Ileum (tissue), 1 donor: ENCODE results near the genes CHCHD6, TPRA1 and ABTB1.

GRCh38 chr3:126540976-126541237, 17.0 kb downstream of the CHST13 start:
- PRO-cap = no peak

GRCh38 chr3:126602281-126602783, 43.6 kb upstream of the C3orf22 start:
- PRO-cap = no peak

GRCh38 chr3:126703641-126704398, at the start of gene CHCHD6:
Gene CHCHD6, plus strand, starts transcription at chr3:126704240.
- PRO-cap = no peak

DNA sequence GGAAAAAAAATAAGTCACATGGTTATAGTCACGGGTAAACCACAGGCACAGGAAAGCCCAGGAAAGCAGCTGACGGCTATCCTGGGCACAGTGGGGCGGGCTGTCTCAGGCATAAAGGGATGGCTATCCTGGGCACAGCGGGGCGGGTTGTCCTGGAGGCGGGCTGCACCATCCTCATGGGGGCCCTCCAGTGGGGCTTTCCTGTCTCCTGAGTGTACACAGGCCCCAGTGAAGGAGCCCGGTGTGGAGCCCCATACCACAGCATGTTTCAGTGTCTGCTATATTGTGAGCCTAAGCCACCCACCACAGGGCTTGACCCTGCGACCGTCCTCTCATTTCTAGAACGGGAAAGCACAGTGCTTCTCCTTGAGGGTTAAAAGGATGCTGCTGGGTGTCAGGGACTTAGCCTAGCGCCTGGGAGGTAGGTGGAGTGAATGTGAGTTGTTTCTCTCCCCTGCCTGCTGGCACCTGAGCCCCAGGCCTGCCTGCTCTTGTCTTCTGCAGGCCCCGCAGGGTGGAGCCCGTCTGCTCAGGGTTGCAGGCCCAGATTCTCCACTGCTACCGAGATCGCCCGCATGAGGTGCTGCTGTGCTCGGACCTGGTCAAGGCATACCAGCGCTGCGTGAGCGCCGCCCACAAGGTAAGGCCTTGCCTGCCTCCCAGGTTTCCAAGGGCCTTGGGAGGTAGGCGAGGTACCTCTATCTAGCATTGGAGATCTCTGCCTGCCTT, 25.8 kb upstream of the PLXNA1 start:
- PRO-cap = no peak

DNA sequence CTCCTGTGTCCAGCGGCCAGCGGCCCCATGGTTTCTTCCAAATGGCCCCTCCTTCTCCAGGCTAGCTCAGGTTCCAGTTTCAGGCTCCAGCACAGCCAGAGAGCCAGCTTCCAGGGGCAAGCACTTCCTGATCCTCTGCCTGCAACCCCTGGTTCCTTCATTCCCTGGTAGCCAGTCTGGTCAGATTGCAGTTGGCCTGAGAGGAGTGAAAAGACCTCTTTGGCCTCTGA, 21.0 kb upstream of the PLXNA1 start:
- PRO-cap = no peak

DNA sequence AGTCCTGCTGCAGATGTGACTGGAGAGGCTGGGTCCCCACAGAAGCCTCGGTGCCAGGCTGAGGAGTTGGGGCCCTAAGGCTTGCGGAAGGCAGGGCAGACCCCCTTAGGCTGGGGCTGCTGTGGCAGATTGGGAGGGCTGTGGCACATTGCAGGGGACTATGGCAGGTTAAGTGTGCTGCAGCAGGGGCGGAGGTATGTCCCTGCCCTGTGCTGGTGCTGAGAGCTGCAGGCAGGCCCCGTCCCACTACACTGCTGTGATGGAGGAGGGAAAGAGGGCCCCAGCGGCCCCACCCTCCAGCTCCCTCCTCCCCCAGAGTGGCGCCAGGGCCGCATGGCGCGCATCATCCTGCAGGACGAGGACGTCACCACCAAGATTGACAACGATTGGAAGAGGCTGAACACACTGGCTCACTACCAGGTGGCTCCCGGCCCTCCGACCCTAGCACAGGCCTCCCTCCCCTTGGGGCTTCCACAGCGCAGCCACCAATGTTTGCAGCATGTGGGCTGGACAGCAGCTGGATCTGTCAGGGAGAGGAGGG, 45.8 kb downstream of the PLXNA1 start:
- PRO-cap = no peak

DNA sequence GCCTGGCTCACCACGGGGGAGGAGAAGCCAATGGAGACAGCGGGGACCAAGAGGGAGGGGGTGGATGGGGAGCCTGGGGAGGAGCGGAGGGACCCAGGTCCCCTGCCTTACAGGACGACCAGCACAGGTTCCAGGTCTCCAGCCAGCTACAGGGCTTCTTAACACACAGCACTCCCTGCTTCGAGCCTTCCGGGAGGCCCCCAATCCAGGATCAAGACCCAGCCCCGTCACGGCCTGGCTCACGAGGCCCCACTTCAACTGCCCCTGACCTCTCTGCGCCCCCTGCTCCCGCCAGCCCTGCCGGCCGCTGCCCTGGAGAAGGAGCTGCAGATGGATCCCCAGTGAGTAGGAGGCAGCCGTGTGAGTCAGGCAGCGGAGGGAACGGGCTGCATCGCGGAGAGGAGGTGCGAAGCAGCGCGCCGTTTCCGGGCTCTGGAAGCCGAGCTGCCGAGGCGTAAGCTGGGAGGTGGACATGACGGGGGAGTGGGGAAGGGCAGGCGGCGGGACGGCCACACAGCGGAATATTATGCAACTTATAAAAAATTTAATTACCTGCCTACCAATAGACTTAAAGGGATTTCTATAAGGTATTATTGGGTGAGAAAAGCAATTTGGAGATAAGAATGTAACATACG, 133.5 kb downstream of the TPRA1 start:
- PRO-cap = no peak

DNA sequence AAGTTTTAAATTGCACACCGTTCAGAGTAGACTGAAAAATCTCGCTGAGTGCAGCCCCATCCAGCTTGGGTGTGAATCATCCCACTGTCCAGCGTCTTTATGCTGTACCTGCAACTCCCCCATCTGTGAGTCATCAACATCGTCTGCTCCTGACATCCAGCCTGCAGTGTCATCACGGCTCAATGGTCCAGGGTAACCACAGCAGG, 65.2 kb downstream of the TPRA1 start:
- PRO-cap = no peak

DNA sequence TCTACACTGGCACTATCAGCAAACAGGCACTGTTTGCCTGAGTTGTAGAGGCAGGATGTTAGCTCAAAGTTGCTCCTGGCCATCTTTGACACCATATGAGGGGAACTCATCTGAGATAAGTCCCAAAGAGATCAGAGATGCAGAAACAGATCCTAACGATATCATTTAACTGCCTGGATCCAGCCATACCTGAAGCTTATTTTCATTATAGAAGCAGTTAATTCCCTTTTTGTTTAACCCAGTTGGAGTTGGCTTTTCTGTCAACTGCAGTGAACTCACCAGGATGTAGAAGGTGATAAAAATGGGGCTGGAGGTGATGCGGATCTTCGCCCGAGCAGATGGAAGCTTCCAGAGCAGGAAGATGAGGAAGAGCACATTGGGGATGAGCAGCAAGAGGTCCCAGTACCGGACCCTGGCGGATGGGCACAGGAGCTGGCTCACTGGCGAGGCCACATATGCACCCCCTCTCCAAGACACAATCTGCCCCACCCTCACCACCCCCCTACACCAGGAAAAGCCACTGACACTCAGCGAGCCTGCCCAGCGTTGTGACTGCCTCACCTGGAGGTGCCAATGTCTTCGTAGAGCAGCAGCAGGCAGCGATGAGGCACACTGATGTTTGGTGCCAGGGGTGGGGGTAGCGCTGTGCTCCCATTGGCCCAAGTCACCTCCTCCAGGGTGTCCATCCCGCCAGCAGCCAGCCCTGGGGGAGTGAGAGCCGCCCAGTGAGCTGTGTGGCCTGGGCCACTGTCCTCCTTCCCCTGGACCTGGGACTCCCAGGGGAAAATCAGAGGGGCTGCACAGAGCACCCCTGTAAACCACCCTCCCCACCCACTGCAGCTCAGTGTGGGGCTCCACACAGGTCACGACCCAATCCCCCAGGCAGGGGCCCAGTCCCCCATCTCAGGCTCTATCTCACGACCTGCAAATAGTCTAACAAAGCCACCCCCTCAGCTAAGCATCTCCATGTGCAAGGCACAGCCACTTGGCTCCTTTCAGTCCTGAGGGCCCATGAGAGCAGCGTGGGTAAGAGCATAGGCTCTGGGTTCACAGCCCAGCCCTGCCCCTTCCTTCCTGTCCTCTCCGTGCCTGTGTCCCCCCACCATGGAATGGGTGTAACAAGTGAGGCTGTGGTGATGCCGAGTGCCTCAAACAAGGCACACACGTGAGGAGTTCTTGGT, 10.7 kb downstream of the TPRA1 start:
- PRO-cap = no peak

- PRO-cap = no peak
These were observed 916 bp downstream of the TPRA1 start for GRCh38 chr3:127589584-127590050.

DNA sequence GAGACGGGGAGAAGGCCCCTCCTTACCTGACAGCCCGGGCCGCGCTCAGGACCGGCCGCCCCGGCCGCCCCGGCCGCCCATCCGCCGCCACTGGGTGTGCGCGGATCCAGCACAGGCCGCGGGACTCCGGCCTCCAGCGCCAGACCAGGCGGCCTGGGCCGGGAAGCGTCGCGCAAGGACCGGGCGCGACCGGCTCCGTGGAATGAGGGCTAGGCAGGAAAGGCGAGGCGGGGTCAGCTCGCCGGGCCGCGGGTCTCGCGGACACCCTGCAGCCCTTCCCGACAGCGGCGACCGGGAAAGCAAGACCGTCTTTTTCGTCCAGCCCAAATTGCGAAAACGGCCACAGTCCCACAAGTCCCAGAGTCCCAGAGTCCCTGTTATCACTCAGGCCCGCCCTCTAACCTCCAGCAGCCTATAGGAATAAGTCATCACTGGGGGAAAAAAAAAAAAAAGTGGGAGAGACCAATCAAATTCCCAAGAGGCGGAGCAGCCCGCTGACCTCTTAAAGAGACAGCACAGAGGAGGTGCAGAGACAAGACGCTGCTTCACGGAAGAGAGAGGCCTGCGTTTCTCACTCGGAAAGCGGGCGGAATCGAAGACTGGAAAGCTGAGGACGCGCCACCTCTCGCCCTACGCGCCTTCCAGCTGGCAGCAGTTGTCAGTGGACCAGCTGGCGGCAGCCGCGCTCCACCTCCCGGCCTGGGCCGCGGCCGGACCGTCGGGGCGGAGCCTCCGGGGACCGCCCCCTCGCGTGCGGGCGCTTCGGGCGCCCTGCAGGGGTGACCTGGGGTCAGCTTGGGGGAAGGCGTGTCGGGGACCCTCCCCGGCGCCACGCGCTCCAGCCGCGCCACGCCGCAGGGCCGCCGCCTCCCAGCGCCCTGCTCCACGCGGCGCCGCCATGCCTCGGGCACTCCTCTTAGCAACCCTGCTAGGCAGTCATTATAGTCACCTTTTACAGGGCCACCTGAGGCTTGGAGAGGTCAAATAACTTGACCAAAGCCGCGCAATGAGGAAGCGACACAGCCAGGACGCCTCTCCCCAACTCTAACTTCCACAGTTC, at the start of gene TPRA1:
TSS of gene TPRA1 (minus strand) at position 350 of the 1,060 bp plus-strand sequence.
- PRO-cap = unidirectional peak, minus-strand start at position 120 of the sequence; bidirectional peak, plus-strand start at position 518 of the sequence, minus-strand start at position 316 of the sequence; bidirectional peak, plus-strand start at position 798 of the sequence, minus-strand start at position 660 of the sequence

DNA sequence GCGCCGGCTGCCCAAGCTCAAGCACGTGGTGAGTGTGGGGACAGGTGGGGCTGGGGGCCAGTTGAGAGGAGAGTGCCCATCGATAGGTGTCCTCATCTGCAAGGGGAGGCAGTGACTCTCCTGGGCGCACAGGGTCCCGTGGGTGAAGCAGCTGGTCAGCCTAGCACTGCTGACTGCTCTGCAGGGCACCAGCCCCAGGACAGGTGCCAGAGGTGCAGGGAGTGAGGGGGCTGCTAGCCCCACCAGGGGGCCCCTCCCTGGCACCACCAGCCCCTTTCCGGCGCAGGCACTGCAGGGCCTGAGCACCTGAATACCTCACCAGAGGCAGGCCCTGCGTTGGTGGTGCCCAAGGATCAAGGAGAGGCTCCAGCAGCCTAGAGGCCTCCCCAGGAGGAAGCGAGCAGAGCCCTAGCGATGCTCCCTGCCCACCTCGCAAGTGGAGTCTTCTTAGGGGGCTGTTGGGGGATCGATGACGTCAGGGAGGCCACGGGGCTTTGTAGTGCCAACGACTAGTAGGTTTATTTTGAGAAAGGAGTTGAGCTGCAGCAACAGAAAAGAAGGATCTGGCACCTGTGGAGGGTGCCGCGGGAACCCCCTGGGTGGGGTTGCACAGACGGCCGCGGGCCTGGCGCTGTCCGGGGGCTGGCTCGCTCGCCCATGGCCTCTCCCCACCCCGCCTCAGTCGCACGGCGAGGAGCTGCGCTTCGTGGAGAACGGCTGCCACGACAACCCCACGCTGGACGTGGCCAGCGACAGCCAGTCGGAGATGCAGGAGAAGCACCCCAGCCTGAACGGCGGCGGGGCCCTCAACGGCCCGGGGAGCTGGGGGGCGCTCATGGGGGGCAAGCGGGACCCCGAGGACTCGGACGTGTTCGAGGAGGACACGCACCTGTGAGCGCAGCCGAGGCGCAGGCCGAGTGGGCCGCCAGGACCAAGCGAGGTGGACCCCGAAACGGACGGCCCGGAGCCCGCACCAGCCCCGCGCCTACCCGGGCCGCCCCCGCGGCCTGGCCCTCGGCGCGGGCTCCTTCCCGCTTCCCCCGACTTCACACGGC, 839 bp upstream of the ABTB1 start:
- PRO-cap = no peak

- PRO-cap = bidirectional peak, plus-strand start at chr3:127672931, minus-strand start at chr3:127672807
These were observed at the start of gene ABTB1 for GRCh38 chr3:127672641-127673695. Gene ABTB1, plus strand, starts transcription at chr3:127672952.

- PRO-cap = no peak
These were observed 7.6 kb downstream of the ABTB1 start for GRCh38 chr3:127680261-127680888.

DNA sequence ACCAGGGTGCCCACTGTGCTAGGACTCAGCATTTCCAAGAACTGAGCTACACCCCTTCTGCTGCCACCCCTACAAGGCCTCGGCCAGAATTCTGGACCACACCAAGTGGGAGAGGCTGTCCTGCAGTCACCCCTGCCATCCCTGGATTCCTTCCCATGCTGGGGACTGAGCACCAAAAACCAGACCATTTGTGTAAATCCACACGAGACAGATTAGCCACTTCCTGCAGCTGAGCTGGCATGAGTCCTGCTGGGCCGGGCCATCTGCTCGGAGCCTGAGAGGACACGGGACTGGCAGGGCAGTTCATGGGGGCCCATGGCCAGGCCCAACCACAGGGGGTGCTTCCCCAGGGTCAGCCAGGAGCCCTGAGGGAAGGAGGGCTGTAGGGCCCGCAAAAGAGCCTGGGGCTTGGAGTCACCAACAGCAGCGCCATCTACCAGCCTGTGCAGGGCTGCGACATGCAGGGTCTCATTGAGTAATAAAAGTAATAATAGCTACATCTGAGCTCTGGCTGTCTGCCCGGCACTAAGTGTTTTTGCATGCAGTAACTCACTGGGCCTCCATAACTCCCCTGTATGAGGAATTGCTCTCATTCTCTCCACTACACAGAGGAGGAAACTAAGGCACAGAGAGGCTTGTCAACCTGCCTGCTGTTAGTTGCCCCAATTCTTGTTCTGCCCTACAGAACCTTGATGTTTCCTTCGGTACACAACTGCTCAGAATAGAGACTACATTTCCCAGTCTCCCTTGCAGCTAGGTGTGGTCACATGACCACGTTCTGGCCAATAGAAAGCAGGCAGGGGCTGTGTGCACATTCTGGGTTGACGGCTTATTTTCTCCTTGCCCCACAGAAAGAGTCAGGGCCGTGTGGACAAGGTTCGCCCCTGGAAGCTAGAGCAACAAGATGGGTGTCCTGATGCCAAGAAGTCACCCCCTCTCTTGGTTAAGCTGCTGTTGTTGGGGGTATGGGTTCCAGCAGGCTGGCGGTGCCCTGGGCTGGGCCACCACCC, 24.4 kb downstream of the ABTB1 start:
- PRO-cap = unidirectional peak, plus-strand start at position 850 of the sequence

DNA sequence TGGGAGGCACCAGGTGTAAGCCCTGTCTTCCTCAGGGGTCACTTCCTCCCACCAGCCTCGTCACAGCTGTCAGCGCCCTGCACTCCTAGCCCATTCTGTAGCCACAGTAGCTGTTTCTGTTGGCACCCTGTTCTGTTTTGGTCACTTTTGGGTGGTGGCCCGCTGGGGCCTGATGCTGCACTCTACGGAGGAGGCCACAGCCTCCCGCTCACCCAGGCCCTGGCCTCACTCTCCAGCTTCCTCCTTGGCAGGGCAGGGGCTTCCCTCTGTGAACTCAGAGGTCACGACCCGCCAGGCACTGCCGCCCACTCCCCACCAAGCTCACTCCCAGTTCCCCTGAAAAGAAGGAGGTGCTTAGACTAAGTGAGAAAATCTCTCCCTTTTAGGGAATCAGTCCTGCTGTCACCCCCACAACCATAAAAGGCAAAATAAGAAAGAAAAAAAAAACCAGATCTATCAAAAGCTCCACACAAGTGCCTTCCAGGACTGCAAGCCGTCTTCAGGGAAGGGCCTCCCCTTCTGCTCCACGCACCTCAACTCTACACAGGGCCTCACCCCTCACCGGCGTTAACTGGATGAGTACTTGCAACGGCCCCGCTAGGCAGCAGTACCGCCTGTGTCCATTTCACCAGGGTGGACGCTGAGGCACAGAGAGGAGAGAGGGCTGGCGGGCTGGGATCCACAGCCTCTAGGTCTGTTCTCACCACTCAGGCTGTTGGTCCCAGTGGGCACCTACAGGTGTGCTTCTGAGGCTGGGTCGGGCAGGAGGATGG, 68.2 kb downstream of the MGLL start:
- PRO-cap = no peak

DNA sequence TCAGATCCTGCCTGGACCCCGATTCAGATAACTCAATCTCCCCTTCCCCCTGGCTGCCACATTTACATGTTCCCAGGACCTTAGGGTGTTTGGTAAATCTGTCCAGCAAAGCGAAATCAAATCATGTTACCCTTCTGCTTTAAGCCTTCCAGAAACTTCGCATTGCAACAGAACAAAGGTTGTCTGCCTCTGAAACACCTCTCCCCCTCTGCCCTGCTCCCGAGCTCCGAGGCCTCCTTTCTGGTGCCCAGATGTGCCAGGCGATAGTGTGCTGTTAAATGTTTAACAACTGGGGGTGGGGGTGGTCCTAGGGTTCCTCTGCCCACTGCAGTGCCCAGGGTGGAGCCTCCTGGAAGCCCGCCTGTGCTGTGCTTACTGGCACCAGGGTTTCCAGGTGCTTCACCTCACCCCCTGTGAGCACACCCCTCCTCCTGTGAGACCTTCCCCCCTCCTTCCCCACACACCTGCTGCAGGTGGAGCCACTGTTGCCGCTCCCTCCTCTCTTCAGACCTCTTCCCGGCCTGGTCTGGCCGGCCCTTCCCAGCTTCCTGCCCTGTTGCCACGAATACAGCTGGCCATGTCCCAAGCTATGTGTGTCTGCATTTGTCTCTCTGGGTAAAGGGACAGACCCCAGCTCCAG, 37.4 kb downstream of the MGLL start:
- PRO-cap = no peak

DNA sequence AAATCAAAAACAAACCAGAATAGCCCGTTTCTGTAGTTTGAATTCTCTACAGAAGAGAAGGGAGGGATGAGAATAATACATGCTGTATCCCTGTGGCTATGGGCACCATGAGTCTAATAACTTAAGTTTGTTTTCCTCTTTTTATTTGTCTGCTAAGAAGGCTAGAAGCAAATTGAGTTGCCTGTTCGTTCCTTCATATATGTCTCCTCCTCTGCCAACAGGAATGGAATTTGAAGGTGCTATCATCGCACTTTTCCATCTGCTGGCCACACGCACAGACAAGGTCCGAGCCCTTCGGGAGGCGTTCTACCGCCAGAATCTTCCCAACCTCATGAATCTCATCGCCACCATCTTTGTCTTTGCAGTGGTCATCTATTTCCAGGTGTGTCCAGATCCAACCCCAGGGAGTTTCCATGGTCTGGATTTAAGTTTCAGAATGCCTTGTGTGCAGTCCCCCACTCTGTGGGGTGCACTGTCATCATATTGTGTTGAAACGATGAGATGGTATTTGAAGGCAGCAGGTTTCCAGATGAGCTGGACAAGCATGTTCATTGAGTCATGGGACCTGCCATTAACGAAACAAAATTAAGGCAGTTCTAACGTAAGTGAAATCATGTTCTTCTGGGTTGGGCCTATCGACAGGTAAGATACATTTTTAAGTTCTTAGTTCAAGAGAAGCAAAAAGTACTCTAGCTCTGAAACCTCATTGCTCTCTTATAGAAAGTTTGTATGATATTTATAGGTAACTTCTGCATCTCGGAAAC, 12.6 kb downstream of the SEC61A1 start:
- PRO-cap = no peak

GRCh38 chr3:128076643-128077547, 24.7 kb downstream of the SEC61A1 start:
- PRO-cap = bidirectional peak, plus-strand start at chr3:128076987, minus-strand start at chr3:128076921

DNA sequence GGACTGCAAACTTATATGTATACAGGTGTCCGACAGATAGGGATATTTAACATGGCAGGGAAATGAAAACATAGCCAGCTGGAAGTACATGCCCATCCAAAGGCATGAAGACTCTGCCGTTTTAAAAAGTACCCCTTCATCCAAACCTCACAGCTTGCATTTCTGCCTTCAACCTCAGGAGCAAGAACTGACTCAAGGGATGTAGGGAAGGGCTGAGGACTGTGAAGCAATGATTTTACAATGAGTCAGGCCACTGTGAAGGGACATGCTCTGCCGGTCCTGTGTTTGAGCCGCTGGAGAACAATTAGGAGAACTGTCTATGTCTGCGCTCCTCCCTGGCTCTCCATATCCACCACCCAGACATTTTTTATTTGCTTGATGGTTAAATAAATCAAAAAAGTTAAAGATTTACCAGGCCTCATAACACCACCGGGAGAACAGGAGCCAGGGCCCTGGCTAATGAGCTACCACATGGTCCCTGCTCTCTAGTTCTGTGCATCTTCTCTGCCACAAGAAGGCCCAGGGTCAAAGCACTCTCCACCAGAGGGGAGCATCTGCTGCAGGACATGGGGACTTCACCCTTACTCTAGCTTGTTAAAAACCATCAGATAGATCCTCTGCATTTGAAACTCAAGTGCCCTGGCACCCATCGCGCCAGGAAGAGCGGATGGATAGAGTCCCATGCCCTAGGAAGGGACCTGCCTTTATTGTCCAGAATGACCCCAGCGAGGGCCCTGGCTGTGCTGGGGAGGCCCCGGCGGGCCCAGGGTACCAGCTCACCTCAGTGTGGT, 29.7 kb downstream of the SEC61A1 start:
- PRO-cap = no peak